ENCODE measurements around the genes TPSG1, UNKL, NME3, SPSB3 and IGFALS.

DNA sequence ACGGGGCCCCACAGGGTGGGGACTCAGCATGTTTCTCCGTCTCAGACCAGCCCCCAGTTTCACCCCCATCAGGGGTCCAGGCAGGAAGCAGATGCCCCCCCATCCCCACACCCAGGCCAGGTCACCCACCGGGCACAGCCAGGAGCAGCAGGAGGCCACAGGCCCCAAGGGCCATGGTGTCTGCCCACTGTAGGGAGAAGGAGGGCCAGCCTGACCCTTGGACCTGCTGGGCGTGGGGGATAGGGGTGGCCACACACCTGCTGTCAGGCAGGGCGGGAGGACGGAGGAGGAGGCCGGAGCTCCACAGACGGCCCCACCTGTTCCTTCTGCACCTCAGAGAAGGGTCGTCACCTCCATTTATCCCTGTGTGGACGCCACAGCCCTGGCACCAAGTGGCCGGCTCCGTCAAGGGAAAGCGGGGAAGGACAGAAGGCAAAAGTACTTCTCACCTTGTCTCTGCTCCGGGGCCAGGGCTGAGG, at the start of gene TPSG1:
TSS of gene TPSG1 (minus strand) at position 191 of the 479 bp plus-strand sequence.
- PRO-cap = no peak

DNA sequence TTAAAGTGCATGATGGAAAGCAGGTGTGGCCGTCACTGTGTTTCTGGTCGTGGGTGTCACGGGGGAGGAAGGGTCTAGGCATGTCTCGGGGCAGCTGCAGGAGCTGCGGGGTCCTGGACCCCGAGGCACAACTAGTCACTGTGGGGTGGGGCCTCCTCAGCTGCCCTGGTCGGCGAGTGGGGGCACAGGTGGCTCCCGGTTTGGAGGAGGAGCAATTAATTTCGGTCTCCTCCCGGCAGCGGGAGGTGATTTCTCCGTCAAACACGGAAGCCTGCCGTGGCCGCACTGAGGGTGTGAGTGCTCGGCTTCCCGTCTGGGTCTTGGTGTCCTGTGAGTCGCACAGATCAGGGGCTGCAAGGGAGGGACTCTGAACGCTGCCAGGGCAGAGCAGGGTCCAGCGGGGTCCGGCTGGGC, 3.1 kb downstream of the TPSD1 start:
- PRO-cap = no peak

DNA sequence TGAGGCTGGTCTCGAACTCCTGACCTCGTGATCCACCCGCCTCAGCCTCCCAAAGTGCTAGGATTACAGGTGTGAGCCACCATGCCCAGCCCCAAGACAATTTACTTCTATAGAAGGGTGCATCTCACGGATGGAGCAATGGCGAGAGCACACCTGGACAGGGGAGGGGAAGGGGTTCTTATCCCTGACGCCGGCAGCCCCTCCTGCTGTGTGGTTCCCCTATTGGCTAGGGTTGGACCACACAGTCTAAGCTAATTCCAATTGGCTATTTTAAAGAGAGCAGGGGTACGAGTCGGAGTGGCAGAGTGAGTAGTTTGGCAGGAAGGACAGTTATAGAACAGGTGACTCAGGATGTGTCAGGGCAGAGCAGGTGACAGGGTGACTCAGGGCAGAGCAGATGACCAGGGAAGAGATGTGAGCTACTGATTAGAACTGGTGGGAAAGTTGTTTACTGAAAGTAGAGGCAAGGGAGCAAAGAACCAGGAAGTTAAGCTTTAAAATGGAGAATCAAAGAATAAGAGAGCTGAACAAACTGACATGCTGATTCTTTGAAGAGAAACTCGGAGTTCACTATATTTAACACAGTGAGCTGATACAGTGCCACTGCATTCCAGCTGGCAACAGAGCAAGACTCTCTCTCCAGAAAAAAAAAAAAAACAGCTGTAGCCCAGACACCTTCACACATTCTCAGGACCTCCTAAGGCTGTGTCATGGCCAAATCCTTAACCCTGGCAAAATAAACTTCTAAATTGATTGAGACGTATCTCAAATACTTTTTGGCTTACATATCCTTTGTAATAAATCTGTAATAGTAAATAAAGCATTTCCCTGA, 12.5 kb upstream of the UBE2I start:
- PRO-cap = no peak

DNA sequence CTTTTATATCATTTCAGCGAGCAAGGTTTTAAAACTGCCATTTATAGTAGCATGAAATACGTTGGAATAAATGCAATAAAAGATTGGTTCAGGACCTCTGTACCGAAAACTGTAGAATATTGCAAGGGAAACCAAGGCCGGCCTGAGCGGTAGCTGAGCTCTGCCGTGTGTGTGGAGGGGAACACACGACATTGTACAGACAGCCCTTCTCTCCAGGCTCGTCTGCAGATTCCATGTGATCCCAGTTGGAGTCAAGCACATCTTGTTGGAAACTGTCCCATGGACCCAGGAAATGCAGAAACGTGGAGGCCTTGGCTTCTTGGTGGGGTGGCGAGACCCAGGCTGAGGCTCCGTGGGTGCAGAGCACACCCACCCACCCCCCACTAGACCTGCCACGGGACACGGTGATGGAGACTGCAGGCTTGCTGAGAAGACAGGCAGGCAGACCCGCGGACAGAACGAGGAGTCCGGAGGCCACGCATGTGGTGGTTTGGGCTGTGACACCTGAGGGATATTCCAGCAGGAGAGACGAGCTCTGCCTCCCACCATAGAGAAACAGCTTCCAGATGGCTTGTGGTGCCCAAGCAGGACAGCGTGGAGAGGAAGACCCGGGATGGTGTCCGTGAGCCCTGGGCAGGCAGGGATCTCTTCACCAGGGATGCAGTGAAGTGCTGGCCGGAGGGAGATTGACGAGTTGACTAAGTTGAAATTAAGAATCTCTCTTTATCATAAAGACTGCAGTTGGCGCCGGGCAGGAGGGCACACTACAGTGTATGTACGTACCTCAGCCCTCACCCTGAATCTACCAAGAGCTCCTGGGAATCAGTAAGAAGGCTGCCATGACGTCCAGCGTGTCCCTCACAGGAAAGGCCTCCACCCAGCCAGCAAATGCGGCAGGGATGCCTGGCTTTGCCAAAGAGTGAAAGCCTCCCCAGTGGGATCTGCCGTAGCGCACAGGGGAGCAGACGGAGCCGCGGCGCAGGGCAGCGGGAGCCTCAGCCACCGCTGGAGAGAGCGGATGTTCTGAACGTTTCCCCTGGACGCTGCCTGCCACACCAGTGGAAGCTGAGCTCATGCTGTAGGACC, 8.1 kb downstream of the UBE2I start:
- PRO-cap = no peak

DNA sequence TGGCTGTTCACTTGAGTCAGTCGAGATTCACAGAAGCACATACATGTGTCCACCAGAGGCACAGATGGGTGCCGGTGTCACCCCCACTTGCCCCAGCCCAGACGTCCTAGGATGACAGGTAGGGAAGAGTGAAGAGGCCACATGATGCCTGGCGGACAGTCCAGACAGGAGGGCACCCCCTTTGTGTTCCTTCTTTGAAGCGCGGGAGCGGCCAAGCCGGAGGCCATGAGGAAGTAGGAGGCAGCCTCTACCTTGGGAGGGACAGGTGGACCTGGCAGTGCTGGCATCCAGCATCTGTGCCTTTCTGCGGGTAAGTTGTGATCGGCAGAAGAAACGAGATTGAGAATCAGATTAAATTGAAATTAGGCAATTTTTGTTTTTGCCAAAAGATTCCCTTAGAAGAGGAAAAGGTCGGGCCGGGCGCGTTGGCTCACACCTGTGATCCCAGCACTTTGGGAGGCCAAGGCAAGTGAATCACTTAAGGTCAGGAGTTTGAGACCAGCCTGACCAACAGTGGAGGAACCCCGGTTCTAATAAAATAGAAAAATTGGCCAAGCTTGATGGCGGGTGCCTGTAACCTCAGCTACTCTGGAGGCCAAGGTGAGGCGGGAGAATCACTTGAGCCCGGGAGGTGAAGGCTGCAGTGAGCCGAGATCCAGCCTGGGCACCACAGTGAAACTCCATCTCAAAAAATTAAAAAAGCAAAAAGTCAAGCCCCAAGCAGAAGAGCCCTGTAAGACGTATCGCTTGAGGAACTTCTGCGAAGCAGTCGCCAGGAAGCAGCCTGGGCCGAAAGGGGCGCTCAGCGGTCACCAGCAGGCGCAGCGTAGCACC, 9.1 kb downstream of the UBE2I start:
- PRO-cap = no peak

DNA sequence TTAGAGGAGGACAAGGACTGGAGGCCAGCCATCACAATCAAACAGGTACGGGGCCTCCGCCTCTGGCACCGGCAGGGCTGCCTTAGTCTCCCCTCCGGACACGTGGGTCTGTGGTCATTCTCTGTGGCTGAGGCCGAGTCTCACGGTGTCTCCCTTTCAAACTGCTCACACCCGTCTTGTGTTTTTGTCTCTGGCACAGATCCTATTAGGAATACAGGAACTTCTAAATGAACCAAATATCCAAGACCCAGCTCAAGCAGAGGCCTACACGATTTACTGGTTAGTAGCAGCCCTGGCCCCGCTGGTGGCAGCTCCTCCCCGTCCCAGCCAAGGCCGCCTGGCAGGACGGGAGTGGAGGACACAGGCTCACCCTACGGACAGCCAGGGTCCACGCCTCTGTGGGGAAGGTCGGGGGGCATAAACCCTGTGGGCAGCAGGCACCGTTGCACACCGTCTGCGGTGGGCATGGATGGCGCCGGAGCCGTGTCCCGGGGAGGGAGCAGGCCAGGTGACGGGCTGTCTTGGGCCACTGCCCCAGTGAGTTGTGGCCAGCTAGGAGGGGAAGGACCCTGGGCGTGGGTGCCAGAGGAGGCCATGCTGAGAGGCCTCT, 10.9 kb downstream of the UBE2I start:
- PRO-cap = no peak

DNA sequence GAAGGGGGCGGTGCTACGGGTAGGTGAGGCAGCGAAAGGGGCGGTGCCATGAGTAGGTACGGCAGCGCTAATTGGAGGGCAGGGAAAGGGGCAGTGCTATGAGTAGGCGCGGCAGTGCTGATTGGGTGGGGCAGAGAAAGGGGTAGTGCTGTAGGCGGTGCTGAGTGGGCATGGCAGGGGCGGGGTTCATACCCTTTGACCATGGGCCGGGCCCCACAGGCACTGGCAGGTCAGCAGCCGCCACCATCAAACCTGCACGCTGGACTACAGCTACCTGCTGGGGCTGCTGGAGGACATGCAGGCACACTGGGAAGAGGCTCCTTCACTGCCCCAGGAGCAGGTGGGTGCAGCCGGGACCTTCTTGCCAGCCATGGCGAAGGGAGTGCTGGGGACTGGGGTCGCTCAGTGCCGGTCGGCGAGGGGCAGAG, 8.5 kb downstream of the TSR3 start:
- PRO-cap = no peak

DNA sequence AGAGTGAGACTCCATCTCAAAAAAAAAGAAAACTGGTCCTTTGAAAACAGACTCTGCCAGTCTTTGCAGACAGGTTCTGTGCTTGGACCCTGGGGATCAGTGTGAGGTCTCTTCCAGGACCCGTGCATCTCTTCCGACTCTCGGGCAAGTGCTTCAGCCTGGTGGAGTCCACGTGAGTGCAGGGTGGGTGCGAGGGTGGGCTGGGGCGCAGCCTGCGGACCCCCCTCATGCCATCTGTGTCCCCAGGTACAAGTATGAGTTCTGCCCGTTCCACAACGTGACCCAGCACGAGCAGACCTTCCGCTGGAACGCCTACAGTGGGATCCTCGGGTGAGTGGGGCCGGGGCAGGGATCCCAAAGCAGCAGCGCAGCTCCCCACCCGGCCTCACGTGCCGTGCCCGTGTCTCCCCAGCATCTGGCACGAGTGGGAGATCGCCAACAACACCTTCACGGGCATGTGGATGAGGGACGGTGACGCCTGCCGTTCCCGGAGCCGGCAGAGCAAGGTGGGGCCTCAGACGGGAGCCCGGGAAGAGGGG, 10.0 kb downstream of the GNPTG start:
- PRO-cap = no peak

DNA sequence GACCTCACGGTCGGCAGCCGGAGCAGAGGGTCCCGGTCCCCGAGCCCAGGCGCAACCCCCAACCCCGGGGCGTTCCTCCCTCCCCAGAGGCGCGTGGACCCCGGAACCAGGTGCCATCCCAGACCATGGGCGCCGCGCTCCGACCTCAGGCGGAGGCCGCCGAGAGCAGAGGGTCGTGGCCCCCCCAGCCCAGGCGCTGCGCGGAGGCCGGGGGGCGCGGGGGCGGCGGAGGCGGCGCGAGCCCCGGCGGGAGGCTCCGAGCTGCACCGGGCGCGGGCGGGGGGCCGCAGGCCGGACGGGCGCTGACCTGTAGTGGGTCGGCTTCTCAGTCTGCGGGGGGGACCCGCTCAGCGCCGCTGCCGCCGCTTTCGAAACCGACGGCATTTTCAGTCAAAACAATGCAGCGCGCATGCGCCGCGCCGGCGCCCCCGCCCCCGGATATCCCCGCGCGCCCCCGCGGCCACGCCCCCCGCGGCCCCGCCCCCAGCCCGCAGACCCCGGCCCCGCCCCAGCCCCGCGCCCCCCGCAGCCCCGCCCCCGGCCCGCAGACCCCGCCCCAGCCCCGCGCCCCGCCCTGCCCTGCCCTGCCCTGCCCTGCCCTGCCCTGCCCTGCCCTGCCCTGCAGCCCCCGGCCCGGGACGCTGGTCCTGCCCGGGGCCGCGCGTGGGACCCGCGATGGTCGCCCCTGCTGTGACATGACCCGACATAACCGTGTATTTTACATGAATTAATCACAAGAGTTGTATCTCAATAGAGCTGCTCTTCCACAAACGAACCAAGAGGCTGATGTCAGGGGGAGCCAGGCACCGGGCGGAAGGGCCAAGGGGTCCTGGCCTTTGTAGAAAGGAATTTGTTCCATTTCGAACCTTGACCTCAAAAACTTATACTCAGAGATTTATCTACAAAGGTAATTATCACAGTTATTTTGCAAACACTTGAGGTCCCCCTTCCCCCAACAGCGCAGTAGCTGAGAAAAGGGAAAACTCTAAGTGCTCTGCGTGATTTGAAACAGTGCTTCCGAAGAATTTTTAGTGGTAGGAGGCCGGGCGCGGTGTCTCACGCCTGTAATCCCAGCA, at the start of gene UNKL:
TSS of gene UNKL (minus strand) at position 397 of the 1,076 bp plus-strand sequence.
- PRO-cap = unidirectional peak, minus-strand start at position 387 of the sequence

DNA sequence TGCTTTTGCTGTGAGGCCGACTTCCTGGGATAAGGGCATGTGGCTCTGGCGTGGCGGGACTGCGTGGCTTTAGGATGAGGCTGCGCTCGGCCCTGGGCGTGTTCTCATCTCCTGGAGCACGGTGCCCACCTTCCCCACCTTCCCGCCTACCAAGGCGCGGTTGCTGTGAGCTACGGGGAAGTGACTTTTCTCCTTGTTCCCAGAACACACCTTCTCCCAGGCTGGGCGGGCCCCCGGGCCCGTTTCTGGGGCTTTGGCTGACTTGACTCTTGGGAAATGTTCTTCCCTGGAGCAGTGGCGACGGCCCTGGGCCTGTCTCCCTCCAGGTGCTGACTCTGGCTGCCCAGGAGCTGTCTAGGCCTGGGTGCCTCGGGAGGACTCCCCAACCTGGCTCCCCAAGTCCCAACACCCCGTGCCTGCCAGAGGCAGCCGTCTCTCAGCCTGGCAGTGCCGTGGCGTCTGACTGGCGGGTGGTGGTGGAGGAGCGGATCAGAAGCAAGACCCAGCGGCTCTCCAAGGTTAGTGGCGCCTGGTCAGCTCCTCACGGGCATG, 12.0 kb downstream of the TELO2 start:
- PRO-cap = no peak

DNA sequence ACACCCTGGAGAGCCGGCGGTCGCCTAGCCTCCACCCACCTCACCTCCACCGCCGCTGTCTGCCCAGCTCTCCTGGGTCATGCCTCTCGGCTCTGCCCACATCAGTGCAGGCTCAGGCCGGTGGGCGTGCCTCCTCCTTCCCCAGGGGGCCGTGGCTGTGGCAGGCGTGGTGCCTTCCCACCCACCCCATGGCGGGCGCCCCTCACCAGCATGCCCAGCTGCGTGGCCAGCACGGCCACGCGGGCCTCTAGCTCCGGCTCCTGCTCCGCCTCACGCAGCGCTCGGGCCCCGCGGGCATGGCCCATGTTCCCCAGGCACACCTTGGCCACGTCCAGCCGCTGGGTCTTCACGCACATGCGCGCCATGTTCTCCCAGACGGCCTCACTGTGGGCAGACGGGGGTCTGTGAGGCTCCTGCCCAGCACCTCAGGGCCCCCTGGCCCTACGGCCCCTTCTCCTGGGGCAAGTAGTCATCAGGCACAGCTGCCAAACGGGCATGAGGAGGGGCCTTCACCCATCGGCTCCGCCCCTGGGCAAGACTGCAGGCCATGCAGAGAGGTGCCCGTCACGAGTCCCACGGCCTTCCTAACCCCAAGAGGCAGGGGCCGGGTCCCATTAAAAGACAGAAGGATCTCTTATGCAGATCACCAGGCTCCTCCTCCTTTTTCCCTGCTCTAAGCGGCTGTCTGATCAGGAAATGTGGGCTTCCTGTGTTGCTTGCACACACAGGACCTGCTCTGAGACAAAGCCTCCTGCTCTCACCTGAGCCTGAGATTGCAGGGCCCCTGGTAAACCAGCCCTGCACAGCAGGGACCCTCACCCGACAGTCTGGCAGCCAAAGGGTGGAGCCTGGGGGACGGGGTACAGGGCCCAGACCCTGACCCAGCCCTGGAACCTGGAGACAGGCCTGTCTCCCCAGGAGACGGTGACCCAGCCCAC, 6.8 kb upstream of the TMEM204 start:
- PRO-cap = no peak

- PRO-cap = no peak
Observed at GRCh38 chr16:1565396-1565735, 31.9 kb downstream of the TMEM204 start.

- PRO-cap = no peak
Observed at GRCh38 chr16:1646071-1646688, 31.9 kb upstream of the JPT2 start.

DNA sequence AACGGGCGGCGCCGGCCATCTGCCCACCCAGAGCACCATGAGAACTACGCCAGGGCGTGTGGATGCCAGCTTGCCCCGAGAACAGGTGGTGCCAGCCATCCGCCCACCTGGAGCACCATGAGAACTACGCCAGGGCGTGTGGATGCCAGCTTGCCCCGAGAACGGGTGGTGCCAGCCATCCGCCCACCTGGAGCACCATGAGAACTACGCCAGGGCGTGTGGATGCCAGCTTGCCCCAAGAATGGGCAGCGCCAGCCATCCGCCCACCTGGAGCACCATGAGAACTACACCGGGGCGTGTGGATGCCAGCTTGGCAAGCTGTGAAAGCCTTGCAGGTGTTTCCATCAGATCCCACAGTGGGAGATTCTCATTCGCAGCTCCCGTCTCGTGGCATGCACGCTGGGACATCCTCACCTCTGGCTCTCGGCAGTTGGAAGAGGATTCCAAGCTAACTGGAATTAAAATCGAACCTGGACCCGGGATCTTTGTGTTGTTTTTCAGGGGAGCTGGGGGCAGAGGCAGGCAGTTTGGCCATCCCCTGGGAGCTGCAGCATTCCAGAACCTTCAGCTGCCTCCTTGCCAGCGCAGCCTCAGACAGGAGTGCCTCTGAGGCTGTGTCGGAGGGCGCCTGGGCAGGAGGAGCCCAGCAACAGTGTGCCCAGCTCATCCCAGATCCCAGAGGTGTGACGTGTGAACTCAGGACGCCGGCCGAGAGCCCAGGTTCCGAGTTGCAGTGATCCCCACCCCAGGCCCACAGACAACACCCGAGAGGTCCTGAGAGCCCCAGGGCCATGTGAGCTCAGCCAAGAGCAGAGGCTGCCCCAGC, 26.8 kb downstream of the MAPK8IP3 start:
- PRO-cap = no peak

DNA sequence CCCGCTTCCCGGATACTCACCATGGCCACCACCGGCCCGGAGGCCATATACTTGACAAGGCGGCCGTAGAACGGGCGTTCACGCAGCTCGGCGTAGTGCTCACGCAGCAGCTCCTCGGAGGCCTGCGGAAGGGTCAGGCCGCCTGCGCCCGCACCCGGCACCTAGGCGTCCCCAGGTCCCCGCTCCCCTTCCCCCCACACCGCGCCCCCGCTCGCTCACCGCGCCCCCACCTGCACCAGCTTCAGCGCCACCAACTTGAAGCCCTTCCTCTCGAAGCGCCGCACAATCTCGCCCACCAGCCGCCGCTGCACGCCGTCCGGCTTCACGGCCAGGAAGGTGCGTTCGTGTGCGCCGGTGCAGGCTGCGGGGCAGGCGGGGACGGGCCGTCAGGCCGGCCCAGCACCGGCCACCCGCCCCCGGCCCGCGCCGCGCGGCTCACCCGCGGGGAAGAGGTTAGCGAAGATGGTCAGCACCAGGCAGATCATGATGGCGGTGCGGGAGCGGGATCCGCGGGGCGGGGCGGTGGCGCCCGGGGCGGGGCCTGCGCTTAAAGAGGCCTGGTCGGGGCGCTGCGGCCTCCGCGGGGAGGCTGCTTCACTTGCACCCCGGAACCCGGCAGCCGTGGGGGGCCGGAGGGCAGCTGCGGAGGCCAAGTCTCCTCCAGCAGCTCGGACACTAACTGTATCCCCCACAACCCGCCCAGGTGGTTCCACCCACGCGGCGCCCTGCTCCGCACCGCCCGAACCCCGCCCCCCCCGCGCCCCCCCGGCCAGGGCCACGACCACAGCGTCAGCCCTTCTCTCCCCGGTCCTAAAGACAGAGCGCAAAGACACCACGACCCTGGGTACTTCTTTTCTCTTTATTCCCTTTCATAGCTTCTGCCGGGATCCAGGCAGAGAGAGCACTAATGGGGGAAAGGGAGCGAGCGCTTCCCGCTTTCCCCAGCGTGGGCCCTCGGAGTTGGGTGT, at the start of gene NME3:
TSS of gene NME3 (minus strand) at position 494 of the 968 bp plus-strand sequence.
- PRO-cap = bidirectional peak, plus-strand start at position 550 of the sequence, minus-strand start at position 494 of the sequence

DNA sequence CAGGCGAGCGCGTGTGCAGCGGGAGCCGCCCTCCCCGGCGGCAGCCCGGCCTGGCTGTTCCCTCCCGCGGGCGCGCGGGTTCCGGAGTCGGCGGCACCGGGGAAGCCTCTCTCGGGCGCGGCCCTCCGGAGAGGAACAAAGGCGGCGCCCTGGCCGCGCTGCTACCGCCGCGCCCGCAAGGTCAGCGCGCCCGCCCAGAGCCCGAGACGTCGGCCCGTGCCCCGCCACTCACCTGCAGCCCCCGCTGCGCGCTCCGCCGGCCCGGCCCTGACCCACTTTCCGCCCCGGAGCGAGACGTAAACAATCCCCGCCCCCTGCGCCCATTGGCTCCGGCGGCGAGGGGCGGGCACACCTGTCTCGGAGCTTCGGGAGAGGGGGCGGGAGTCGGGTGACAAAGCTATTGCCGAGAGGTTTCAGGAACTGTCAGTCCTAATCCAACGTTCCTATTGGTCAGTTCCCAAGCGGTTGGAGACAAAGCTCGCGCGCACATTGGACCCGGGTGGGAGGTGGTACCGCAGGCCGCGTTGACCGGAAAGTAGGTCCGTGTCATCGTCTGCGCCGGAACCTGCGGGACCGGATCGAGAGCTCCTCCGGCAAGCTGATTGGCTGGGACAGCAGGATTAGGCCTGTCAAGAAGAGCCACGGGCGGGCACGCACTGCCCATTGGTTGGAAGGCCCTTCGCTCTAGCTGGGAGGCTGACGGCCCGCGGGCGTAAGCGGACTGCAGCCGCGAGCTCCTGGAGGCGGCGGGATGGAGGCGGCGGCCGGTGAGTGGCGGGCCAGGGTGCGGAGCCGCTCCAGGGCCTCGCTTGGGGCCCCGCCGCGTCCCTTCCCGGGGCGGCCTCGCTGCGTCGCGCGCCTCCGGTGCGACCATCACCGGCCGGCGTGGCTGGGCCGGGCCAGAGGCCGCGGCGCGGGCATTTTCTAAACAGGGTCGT, at the start of gene SPSB3:
TSS of gene SPSB3 (minus strand) at position 302 of the 938 bp plus-strand sequence.
- PRO-cap = unidirectional peak, minus-strand start at position 243 of the sequence; unidirectional peak, plus-strand start at position 699 of the sequence; unidirectional peak, plus-strand start at position 741 of the sequence

DNA sequence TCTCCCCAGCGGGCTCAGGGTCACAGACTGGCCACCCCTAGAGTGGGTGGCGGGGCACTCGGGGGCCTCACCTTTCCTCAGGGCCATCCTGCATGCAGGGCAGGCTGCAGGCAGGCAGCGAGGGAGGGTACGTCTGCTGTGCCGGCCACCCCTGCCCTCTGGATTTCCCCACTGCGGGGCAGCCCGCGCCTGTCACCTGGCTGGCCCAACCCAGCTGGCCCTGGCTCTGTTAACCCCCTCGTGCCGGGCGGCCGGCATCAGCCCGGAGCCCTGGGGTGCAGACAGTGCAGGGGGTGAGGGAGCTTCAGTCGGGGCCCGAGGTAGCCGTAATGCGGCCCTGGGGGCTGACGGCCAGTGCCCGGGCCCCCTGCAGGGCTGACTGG, at the start of gene IGFALS:
TSS of gene IGFALS (minus strand) at position 140 of the 383 bp plus-strand sequence.
- PRO-cap = no peak

DNA sequence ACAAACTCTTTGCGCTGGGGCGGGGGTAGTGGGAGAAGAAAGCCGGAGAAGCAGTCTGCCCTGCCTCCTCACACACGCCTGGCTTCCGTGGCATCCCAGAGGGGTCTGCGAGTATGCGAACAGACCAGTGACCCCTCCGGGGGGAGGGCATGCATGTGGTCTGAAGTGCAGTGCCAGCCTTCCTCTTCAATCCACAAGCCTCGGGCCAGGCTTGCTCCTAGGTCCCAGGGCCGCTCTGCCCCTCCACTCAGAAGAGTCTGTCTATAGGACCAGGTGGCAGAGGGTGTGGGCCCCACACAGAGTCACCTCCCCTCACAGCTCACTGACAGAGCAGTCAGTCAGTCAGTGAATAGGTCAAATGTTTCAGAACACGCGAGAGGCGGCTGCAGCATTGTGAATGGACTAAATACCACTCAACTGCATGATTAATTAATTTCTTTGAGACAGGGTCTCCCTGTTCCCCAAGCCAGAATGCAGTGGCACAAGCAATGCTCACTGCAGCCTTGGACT, 14.2 kb upstream of the IGFALS start:
- PRO-cap = no peak

DNA sequence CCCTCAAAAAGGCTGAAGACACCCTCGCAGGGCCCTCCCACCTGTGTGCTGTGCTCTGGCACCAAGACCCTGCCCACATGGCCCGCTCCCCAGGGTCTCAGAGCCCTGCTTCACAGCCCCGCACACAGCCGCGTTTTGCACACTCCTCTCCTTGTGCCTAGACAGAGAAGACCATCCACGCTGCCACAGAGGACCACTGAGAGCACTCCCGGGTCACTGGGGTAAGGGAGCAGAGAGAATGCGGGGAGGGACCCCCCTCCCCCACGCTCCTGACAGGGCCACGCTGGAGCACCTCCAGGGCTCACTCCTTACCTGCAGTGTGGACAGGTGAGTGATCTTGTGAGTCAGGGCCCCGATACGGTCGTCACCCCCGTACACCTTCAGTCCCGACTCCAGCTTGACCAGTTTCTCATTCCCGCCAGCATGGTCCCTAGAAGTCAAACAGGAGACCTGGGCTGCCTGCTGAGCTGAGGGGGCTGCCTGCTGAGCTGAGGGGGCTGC, 7.0 kb downstream of the HAGH start:
- PRO-cap = no peak

- PRO-cap = no peak
Observed at GRCh38 chr16:1913209-1913793, 4.9 kb downstream of the HS3ST6 start.